ENCODE results near the gene ALDH1A1.

DNA sequence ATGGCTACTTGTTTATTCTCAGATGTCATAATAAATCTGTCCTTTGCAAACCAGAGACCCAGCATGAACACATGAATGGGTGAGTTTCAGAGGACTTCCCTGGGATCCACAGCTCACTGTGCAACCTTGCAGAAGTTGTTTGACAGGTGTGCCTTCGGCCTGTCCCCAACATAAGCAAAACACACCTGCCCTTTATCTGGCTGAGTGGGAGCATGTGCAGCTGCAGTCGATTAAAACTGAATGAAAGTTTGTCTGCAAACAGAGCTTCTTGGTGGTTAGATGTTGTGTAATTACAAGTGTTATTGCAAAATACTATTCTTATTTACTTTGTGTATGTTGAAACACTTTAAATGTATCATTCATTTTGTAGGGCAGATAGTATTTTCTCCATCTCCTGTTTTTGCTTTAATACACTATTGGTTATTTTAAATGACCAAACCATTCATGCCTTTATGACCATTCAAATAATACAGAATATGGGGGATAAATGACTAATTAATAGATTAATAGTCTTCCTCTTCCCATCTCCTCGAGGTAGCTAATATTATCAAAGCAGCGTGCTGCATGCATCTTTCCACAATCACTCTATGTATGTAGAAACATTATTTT is 36.1 kb downstream of the MAMDC2 start:
- RRBS = no CpG with 5 or more reads among the region's 4 CpGs

DNA sequence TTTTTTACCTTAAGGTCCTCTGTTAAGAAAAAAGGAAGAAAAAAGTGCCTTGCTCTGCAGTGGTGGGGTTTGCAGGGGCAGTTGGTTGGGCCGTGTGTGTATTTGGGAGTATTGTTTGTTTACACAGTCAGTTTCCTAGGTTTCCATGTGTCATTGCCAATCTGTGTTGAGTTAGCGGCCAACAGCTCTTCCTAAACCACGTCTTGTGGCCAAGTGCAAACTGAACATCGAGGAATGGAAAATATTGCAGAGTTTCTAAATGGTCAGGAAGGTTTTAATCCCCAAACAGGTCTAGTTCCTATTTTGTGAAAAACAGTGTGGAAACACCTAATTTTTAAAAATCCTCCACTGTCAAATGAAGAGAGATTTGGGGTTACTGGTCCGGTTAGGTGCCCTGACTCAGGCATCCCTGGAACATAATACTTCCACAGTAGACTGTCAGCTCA is 36.9 kb downstream of the MAMDC2 start:
- RRBS = no CpG with 5 or more reads among the region's 5 CpGs

DNA sequence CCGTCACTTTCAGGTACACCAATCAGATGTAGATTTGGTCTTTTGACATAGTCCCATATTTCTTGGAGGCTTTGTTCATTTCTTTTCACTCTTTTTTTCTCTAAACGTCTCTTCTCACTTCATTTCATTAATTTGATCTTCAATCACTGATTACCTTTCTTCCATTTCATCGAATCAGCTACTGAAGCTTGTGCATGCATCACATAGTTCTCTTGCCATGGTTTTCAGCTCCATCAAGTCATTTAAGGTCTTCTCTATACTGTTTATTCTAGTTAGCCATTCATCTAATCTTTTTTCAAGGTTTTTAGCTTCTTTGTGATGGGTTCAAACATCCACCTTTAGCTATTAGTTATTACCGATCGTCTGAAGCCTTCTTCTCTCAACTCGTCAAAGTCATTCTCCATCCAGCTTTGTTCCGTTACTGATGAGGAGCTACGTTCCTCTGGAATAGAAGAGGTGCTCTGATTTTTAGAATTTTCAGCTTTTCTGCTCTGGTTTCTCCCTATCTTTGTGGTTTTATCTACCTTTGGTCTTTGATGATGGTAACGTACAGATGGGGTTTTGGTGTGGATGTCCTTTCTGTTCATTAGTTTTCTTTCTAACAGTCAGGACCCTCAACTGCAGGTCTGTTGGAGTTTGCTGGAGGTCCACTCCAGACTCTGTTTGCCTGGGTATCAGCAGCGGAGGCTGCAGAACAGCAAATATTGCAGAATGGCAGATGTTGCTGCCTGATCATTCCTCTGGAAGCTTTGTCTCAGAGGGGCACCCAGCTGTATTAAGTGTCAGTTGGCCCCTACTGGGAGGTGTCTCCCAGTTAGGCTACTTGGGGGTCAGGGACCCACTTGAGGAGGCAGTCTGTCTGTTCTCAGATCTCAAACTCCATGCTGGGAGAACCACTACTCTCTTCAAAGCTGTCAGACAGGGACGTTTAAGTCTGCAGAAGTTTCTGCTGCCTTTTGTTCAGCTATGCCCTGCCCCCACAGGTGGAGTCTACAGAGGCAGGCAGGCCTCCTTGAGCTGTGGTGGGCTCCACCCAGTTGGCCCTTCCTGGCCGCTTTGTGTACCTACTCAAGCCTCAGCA is 47.2 kb upstream of the SMC5 start:
- RRBS = no CpG with 5 or more reads among the region's 12 CpGs

DNA sequence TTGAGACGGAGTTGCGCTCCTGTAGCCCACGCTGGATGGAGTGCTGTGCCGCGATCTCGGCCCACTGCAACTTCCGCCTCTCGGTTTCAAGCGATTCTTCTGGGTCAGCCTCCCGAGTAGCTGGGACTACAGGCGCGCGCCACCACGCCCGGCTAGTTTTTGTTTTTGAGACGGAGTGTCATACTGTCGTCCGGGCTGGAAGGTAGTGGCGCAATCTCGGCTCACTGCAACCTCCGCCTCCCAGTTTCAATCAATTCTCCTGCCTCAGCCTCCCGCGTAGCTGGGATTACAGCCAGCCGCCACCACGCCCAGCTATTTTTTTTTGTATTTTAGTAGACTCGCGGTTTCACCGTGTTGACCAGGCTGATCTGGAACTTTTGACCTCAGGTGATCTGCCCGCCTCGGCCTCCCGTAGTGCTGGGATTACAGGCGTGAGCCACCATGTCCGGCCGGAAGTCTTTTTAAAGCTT is 1.2 kb downstream of the SMC5 start:
- RRBS = no CpG with 5 or more reads among the region's 34 CpGs

- RRBS = no CpG with 5 or more reads among the region's 2 CpGs
Observed at GRCh38 chr9:70400414-70400754, 14.1 kb downstream of the KLF9 start.

- RRBS = no CpG with 5 or more reads among the region's 2 CpGs
Observed at GRCh38 chr9:70411482-70411648, 3.1 kb downstream of the KLF9 start.

GRCh38 chr9:70469986-70471153 is 55.9 kb upstream of the KLF9 start:
- RRBS = no CpG with 5 or more reads among the region's 10 CpGs

DNA sequence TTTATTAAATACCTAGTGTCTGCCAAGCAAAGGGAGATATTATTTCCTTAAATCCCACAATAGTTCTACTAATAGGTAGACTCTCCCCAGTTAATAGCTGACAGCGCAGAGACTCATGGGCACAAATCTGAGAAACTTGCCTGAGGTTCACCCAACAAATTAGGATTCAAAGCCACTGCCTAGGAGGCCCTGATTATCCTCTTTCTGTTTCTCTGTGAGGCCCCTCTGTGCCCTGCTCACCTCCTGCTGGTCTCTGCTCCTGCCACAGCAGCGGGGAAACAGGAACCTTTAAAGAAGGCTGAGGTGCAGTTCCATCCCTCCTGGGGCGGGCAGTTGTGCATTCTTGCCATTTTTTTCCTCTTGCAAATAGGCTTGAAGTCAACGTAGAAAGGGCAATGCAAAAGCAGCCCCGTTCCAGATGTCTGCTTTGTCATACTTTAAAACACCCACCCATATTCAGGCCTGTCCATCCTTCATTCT is 65.3 kb upstream of the KLF9 start:
- RRBS = no CpG with 5 or more reads among the region's 5 CpGs

GRCh38 chr9:71684725-71685109 is 83.6 kb downstream of the CEMIP2 start:
- RRBS = no CpG with 5 or more reads among the region's 5 CpGs

DNA sequence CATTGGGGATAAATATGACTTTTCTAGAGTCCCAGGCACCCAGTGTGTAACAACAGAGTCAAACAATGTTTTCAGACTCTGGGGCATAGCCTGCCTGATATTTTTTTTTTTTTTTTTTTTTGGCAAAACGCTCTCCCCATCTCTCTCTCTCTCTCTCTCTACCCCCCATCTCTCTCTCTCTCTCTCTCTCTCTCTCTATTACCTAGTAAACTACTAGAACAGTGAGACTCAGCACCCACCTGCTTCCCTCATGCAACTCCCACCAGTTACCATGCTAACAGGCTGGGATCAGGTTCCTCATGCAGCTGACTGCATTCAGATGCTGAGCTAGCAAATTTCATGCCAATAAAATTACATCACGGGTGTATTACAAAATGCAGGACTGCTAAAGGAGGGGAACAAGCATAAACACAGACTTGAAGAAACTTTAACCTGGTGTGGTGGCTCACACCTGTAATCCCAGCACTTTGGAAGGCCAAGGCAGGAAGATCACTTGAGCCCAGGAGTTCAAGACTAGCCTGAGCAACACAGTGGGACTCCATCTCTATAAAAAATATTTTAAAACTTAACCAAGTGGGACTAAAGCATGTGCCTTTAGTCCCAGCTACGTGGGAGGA is 76.0 kb downstream of the CEMIP2 start:
- RRBS = no CpG with 5 or more reads among the region's 3 CpGs

GRCh38 chr9:71744585-71745638 is 23.4 kb downstream of the CEMIP2 start:
- RRBS = no CpG with 5 or more reads among the region's 17 CpGs

DNA sequence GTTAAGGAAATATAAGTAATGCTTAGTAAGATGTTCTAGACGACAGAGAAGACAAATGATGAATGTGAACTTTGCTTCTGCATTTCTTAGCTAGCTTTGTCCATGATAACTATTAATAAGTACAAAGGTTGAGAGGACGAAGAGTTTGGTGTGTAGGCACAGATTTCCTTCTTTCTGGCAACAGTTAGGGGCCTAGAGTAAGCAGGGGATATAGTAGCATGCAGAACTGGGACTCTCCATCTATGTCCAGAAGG is 33.7 kb downstream of the C9orf85 start:
- RRBS = no CpG with 5 or more reads among the region's 2 CpGs

DNA sequence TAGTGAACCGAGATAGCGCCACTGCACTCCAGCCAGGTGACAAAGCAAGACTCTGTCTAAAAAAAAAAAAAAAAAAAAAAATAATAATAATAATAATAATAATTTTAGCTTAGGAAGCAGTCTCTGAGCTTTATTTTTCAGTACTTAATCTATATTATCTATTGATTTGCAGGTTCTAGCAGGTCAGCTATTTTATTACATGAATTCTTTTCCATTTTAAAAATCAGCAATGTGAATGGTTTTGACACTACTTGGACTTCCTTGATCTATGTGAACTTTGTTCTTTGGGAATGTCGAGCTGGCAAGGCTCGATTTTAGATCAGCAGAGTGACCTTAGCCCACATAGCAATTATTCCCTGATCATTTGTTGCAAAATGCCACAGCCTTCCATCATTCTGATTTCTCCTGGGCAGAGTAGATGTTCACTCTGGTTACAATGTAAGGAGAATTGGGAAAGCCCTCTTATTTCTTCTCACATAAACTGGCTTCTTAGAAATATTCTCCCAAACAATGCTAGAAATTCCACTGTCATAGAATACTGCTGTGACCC is 15.9 kb upstream of the GDA start:
- RRBS = no CpG with 5 or more reads among the region's 4 CpGs

DNA sequence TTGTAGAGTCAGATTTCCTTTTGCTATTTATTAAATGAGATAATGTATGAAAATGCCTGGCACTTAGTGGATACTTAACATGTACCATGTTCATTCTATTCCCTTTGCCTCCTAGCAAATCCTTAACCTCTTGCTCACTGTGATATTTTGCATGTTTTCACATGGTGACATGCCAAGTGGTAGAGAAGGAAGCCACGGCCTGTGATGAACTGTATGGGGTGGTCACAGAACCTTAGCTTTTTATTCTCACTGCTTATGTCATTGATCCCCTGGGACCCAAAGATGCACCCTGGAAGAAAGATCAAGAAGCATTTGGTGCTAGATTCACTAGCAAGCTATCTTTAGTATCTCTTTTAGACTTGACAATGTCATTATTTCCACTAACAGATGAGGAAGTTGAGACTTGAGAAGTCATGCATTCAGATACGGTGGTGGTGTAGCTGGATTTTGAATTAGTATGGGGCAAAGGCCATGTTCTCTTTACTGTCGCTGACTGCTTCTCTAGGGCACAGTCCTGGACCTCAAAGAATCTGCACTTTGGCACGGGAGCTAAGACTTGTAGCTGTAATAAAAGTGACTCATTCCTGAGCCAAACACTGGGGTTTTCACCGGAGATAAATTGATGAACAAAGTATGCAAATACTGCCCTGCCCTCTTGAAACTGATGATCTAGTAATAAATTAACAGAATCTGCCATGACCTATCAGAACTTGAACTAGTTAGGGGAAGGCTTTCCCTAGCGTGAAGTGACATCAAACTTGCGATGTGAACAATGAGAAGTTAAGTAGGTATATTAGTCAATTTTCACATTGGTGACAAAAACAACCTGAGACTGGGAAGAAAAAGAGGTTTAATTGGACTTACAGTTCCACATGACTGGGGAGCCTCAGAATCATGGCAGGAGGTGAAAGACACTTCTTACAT is 5.3 kb downstream of the GDA start:
- RRBS = no CpG with 5 or more reads among the region's 7 CpGs

GRCh38 chr9:72168873-72169572 is 19.8 kb downstream of the GDA start:
- RRBS = no CpG with 5 or more reads among the region's 1 CpG

DNA sequence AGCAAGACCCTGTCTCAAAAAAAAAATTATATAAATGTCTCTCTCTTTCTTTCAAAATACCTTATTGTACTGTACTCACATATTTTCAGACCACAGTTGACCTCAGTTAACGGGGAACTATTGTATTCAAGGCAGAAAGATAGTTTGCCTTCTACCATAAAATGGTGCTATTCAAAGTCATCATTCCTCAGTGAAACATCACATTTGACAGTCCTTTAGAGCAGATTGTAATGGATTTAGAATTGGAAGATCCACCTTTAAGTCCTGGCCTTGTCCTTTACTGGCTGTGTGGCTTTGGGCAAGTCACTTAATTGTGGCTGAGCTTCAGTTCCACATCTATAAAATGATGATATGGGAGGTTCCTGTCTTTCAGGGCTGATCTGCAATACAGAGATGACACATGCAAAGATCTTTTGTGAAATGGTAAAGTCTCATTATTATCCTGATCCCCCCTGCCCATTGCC is 58.4 kb downstream of the ZFAND5 start:
- RRBS = no CpG with 5 or more reads among the region's 1 CpG

- RRBS = no CpG with 5 or more reads among the region's 4 CpGs
Observed at GRCh38 chr9:72477888-72478606, 43.4 kb upstream of the TMC1 start.

- RRBS = no CpG with 5 or more reads among the region's 4 CpGs
Observed at GRCh38 chr9:72947903-72948627, 4.8 kb downstream of the ALDH1A1 start.

GRCh38 chr9:72949755-72950242 is 3.1 kb downstream of the ALDH1A1 start:
- RRBS = no CpG with 5 or more reads among the region's 8 CpGs

DNA sequence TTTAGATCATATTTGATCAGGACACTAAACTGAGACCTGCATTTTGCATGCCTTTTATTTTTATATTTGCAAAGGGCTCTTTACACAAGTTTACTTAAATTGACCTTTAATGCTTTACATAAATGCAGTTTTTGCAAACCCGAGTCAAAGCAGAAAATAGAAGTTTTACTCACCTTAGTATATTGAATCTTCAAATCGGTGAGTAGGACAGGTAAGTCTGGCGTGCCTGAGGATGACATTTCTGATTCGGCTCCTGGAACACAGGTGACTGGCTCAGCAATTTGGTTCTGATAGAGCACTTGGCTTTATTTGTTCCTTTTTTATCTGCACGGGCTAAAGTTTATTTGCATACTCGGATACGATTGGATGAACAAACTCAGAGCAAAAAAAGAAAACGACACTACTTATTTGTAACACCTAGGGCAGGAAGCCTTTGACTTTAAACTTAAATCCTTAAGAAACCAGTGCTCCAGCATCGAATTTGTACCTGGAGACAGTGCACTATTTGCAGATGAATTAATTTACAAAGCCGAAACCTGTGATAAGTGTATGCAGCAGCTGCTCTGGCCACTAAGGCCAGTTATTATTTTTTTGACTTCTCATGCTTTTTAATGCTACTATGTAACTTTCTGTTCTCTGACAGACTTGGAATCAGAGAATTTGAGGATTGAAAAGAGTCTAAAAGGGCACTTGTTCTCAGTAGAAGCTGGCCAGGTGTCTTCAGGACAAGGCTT is at the start of gene ALDH1A1:
Gene ALDH1A1, minus strand, starts transcription at position 292 of the 734 bp plus-strand sequence.
- RRBS = no CpG with 5 or more reads among the region's 10 CpGs